Skeletal muscle satellite cell (primary cell): ENCODE measurements around a stretch of chr3.

DNA sequence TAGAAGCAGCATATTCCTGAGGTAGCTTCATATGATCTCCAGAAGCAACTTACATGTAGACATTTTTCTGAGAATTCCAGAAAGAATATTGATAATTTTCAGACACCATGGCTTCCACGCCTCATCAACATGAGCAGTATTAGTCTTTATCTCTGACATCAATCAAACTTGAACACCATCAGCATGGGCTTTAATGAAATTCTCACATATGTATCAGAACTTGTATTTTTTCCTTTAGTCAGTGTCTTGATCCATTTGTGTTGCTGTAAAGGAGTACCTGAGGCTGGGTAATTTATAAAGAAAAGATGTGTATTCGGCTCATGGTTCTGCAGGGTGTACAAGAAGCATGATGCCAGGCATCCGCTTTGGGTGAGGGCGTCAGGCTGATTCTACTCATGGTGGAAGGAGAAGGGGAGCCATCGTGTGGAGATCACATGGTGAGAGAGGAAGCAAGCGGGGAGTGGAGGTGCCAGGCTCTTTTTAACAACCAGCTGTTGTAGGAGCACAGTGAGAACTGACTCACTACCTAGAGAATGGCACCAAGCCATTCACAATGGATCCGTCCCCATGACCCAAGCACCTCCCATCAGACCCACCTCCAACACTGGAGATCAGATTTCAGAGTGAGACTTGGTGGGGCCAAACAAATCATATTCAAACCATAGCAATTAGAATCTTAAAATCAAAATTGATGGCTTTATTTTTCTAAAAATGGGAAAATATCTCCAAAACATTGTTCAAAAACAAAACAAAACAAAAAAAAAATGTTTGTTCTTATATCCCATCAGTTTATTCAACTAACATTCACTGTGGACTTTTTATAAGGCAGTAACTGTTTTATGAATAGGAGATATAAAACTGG is 149.8 kb downstream of the ITGA9 start:
- CAGE, long polyA plus RNA, result no peak

DNA sequence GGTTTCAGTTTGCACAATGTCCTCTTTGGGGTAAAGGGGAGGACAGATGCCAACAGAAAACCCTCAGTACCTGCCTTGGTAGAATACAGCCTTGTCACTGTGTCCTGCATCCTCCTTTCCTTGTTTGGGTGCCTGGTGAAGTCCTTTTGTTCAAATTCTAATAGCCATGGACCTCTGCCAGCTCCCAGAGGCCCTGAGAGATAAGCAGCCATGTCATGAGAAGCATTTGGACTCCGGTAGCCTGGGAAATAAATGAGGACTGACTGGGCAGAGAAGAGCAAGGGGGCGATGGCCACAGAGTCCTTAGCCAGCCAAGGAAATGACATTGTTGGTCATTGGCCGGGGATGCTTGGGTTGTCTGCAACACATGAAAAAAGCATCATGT is 90.8 kb upstream of the CTDSPL start:
- CAGE, long polyA plus RNA, result no peak

DNA sequence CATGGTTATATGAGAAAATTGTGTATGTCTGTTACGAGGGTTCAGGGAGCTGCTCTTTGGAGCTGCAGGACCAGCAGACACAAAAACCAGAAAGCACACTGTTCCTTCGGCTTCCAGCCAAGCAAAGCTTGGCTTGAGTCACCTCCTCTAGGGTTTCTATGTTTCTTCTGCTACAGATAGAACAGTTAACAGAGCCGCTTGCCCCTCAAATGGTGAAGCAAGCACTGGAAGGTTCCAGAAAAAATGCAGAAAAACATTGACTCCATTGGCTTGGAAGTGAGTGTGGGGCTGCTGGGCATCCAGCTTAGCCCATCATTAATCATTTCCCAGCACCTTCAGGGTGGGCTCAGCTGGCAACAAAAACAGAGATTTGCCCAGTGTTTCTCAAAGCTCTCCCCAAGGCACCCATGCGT is 49.1 kb upstream of the CTDSPL start:
- CAGE, long polyA plus RNA, result no peak

DNA sequence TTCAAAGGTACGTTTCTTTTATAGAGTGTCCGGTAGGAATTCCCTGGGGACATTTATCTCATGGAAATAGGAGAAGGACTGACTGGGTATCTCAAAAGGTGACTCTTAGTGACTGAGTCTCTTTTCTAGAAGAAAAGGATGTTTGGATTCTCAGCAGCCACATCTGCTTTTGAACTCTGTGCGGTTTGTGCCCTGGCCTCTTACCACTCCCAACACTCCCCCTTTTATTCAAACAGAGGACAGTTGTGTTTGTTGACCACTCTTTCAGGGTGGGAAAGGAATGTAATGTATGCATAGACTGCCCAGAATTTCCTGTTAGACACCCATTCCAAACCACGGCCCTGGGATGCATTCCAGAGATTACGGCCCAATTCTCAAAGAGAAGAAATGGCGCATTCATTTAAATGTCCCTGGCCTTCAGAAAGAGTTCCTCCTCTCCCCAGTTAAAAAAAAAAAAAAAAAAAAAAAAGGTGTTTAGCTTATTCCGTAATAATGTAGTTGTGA is 54.3 kb upstream of the VILL start:
- CAGE, long polyA plus RNA, result no peak

DNA sequence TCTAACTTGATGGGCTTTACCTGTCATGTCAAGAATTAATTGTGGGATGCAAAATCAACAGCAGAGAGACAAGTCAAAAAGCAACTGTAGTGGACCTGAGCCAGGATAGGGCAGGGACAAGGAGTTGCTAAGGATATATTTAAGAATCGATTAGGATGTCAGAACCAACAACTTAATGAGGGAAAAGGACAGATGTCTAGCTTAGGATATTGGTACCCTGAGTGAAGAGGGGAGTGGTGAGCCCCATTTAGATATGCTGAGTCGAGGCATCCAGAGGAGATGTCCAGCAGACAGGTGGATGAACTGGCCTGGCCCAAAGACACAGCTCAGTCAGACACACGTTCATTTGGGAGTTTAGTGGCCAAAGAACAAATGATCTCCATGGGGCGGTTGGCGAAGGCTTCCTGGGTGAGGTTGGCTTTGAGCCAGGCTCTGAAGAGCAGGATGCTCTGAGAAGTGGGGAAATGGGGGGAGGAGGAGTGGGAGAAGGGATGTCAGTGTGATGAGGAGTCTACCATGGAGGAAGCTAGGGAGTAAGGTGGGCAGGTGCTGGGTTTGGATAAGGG is 47.6 kb upstream of the VILL start:
- CAGE, long polyA plus RNA, result no peak

DNA sequence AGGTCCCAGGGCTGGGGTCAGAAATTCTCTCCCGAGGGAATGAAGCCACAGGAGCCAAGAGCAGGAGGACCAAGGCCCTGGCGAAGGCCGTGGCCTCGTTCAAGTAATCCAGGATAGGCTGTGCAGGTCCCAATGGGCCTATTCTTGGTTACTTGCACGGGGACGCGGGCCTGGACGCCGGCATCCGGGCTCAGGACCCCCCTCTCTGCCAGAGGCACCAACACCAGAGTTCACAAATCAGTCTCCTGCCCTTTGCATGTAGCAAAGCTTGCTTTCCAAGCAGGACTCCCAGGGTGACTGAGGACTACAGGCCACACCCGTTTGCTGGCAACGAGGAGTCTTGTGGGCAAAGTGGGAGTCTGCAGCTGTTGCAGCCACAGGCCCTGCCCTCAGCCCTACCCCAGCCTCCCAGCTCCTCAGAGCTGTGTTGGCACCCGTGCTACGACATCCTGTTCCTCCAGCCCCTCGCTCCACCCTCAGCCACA is 21.2 kb upstream of the VILL start:
- CAGE, long polyA plus RNA, result no peak

- CAGE, long polyA plus RNA, result no peak
These were observed 7.2 kb upstream of the VILL start for GRCh38 chr3:37983274-37983901.

DNA sequence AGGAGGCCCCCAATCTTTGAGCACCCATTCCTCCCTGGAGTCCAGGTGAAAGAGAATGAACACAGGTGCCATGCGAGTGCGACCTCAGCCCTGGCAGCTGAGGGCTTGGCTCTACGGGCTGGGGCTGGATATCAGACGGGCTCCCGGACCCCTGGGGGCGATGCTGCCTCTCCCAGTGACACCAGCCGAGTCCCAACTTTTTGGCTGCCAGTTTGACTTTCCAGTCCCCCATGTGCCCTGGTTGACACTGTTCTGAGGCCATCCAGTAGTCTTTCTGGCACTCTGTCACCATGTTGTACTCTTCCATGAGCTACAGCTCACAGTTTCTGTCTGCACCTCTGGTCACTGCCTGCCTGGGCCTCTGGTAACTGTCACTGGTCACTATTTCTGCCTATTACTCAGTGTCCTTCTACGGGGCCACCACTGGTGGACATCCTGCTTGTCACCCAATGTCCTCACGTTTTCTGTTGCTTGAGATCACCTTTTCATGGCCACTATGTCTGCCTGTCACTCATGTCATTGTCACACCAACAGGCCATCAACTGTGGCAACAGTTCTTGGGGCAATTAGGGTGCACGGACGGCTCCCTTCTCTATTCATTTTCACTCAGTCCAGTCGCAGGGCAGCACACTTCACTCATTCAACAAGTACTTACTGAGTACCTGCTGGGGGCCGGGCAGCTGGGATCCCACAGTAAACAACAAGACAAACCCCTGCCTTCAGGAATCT is 1.4 kb downstream of the VILL start:
- CAGE, long polyA plus RNA, result no peak

GRCh38 chr3:38003732-38004777 is 13.5 kb downstream of the VILL start:
- CAGE, long polyA plus RNA, result no peak

- CAGE, long polyA plus RNA, result no peak
These were observed 30.4 kb downstream of the DLEC1 start for GRCh38 chr3:38069420-38069714.

DNA sequence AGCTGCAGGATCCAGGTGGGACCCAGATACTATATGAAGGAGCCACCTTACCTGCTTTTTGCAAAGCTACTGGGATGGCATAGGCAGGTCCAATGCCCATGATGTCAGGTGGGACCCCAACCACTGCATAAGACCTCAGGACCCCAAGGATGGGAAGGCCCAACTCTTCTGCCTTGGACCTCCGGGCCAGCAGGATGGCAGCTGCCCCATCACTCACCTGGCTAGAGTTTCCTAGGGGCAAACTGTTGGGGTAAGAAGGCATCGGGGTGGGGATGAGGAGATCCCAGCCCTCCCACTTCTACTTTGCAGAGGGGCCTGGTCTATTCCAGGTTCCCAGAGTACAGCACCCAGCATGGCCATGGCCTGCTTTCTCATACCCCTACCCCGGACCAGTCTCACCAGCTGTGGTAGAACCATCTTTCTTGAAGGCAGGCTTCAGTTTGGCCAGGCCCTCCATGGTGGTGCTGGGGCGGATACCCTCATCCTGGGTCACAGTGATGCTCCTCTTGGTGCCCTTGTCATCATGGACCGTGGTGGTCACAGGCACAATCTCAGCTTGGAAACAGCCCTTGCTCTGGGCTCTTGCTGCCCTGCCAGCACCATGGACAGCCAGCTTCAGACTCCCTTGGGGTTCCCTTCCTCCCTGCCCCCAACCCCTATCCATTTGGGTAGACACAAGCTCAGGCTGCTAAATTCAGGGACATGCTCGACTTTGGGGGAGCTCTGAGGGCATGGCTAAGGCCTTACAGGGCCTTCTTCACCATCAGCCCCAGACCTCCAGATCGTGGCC is 10.6 kb downstream of the ACAA1 start:
- CAGE, long polyA plus RNA, result no peak

DNA sequence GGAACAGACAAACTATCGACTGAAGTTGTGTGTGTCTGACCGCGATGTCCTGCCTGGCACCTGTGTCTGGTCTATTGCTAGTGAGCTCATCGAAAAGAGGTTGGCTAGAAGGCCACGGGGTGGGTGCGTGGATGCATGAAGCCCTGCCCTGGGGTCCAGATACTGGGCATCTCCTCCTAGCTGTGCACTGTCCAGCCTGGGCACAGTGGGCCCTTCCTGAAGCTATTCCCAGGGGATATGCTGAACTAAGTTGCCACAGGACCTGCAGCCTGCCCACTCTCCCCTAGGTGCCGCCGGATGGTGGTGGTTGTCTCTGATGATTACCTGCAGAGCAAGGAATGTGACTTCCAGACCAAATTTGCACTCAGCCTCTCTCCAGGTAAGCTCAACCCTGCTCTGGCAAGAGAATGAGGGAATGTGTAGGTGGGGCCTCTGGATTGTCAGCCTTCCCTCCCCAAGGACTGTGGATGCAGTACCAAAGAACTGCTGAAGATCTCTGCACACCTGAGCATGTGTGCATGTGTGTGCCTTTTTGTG is 2.1 kb downstream of the MYD88 start:
- CAGE, long polyA plus RNA, result no peak

- CAGE, long polyA plus RNA, result no peak
These were observed 39.8 kb upstream of the ACVR2B start for GRCh38 chr3:38413814-38414347.

DNA sequence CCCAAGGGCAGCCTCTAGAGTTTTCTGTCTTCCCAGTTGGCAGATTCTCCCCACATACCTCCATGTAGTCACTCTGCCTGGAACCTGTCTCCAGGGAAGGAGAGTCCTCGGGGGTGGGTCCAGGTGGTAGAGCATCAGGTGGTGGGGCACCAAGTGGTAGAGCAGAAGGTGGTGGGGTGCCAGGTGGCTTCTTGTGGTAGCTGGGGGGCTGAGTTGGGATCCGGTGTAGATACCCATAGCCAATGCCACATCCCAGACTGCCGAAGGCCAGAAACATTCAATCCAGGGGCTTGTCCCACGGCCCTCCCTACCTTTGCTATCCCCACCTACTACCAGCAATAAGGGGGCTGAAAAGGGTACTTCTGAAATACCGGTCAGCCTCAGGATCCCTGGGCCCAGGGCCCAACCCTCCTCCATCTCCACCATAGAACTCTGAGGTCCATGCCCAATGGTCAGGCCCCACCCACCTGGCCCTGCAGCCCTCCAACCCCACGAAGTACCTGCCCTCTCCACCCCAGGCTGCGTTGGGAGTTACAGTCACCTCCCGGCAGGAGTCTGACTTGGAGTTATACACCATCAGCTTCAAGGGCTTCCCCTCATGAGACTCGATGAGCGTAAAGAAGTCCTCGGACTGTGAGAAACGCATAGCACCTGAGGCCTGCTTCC is 7.0 kb downstream of the GORASP1 start:
- CAGE, long polyA plus RNA, result no peak

DNA sequence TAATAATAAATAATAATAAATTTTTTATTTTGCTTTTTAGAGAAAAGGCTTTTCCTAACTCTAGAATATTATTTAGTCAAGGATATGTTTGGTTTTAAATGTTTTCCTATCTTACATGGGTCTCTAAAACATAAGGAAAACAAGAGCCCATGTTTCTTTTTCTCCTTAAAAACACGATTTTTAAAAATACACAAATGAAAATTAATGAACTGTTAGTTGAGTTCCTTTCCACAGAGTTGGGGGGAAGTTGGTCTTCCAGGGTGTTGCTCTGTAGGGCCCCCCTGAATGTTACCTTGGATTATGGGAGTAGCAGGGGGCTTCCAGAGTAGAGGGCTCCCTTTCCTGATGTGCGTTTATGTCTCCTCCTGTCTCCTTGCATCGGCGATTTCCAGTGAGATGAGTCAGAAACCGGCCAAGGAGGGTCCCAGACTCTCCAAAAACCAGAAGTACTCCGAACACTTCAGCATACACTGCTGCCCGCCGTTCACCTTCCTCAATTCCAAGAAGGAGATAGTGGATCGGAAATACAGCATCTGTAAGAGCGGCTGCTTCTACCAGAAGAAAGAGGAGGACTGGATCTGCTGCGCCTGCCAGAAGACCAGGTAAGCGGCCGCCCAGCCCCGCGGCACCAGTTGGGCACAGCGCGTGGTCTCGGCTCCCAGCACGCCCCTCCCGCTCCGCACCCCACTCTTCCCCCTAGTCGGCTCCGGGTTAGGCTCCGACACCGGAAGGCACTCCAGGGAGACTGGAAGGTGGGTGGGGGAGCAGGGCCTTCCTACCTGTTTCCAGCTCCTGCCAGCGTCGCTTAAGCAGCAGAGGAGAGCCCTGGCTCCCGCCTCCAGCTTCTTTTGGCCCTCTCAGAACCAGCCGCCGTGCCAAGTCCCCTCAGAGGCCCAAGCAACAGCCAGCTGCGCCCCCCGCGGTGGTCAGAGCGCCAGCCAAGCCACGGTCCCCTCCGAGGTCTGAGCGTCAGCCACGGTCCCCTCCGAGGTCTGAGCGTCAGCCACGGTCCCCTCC is 34.5 kb downstream of the MOBP start:
- CAGE, long polyA plus RNA, result no peak

DNA sequence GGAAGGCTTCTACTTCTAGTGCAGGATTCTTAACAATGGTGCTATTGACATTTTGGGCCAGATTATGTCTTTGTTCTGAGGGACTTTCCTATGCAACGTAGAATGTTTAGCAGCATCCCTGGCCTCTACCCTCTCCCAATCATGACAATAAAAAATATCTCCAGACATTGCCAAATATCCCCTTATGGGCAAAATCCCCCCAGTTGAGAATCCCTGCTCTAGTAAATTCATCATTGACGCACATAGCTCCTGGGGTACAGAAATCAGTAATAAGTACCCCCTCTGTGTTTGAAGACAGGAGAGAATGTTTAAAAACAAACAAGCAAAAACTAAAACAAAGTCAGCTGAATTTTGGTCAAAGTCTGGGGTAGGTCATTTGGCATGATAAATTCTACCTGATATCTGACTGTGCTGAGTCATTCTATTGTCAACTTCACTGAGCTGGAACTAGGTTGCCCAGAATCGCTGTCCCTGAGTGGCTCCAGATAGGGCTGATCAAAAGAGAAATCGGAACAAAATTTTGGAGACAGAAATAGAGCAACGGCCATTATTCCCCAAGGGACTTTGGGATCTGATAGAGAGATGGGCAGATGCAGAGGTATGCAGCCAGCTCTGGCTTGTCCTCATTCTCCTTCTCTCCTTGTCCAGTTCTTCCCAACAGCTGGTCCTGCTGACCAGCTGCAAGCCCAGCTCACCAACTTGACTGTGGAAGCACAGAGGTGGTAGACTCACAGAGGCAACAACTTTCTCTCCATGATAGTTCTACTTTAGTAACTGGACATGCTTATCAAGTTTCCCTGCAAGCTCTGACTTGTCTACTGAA is 57.4 kb upstream of the MYRIP start:
- CAGE, long polyA plus RNA, result no peak

- CAGE, long polyA plus RNA, result no peak
These were observed 27.9 kb upstream of the MYRIP start for GRCh38 chr3:39781485-39782028.

GRCh38 chr3:40249199-40249433 is 60.4 kb upstream of the EIF1B start:
- CAGE, long polyA plus RNA, result no peak

GRCh38 chr3:40538533-40539399 is 14.0 kb downstream of the ZNF621 start:
- CAGE, long polyA plus RNA, result no peak

DNA sequence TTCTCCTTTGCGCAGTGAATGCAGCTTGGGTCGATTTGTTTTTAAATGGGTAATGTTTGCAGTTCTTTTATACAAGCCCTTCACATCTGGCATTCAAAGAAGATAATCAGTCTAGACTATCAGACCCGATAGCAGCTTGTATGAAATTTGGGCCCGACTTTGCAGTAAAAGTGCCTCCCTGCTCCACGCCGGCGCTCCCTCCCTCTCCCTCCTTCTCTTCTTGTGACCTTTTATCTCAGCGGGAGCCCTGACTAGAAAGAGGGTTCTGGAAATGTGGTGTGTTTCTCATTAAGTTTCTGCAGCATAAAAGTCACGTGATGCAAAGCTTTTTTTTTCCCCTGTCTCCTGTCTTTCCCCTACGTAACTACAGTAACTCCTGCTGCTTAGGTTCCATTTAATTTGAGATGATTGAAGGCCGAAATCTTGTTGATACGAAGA is 60.1 kb downstream of the ZNF621 start:
- CAGE, long polyA plus RNA, result no peak